RPMI7951 (cell line): ENCODE measurements around the genes GDPD2, CXCR3, CXorf49 and NHSL2.

DNA sequence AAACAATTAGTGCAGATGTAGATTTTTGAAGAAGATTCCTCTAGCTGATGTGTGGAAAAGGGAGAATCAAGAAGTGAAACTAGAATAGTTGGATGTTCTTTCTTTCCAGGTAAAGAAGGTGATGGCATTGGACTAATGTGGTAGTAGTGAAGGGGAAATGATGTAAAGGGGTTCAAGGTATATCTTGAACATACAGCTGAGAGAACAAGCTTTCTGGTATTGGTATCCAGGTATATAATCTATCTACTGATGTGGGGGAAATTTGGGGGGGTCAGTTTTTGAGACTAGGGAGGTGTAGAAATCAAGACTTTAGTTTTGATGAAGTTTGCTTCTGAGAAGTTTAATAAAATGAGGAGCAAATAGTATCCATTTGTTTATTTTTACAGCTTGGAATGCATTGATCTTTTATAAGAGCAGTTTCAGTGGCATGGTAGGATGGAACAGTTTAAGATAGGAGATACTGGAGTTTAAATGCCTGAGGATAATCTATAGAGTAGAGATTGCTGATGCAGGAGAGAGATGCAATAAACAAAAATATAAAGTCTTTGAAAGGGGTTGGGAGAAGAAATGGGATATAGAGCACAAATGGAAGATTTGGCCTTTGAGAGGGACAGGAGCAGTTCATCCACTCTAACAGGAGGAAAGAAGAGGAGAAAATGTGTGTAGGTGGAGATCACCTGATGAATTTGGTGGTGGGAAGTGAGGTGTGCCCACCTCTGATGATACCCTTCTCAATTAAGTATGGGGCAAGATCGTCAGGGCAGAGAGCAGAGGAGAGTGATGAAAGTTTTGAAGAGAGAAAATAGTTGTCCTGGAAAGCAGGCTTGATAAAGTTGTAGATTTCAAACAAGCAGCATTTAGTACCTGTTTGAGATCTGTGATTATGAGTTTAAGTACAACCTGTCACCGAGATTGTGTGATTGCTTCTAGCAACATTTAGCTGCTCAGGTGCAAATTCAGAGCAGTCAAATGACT is 35.6 kb downstream of the EDA start:
- RAMPAGE, long total RNA = no peak

DNA sequence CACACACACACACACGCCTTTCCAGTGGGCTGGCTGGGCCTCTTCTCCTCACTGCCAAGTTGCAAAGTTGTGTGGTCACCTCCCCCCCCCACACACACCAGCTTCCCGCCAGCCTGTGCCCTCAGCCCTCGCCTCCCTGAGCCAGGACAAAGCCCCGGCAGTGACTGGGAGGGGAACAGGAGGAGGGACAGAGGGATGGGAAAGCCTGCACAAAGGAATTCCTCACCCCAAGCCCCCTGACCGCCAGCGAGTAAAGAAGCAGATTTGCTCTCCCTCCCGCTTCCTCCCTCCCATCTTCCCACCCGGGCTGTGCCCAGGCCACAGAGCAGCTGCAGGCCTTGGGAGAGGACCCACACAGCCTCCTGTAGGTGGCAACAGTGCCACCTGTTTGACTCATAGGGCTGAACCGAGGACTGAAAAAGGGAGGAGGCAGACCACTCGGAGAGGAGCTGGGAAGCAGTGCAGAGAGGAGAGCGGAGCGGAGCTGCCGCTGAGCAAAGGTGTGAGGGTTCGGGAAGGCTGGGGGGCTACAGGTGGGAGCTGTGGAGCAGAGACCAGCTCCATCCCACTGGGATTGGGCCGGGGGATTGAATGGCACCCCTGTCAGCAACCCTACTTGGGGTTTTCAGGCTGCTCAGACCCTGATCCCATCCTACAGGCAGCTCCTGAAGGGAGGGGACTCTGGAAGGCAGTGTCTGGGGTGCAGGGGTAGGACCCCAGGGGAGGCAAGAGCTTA is at the start of gene GDPD2:
Gene GDPD2, plus strand, starts transcription at position 432 of the 736 bp plus-strand sequence.
- RAMPAGE, long total RNA = no peak

DNA sequence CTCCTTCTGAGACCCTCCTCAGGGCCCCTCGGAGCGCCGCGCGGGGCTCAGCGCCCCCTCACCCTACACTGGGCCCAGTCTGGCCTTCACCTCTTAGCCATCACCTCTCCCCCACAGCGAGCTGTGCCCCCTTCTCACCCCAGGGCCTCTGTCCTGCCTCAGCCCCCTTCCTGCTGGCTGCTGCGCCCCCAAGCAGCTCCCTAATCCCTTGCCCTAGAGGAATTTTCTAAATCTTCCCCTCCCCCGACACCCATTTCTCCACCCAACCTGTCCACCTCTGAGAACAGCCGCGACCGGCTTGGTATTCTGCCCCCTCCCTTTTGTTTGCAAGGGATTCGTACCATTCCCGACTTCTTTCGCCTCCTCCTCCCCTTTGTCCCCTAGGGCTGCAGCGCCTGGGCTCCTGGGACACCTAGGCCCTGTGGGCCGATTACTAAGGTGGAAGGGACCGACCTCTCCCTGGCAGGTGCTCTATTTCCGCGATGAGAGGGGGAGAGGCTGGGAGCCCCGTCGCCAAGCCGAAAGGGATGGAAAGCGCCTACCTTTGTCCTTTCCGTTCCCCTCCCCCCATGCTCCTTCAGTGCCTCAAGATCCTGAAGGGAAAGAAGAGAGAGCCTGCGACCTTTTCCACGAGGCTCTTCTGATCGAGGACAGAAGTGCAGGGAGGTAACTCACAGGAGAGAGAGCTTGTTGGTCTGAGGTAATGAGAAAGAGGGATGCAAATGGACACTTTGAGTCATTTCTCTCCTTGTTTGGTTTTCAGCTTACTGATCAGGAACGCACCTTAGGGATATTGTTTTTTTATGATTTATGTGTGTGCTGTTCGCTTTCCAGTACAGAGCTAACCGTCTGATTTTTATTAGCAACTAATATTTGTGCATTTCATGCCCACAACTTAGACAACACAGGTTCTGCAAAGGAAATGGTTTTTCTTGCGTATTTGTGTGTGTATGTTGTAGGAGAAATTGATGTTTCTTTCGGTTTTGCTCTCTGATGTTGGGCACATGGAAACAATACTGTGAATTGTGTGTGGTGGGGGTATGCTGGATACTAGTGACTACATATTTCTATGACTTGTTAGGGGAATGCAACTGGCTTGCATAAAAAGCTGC is 11.1 kb downstream of the DLG3 start:
- RAMPAGE, long total RNA = no peak

- RAMPAGE, long total RNA = no peak
These were observed 14.9 kb downstream of the SNX12 start for GRCh38 chrX:71053121-71053720.

DNA sequence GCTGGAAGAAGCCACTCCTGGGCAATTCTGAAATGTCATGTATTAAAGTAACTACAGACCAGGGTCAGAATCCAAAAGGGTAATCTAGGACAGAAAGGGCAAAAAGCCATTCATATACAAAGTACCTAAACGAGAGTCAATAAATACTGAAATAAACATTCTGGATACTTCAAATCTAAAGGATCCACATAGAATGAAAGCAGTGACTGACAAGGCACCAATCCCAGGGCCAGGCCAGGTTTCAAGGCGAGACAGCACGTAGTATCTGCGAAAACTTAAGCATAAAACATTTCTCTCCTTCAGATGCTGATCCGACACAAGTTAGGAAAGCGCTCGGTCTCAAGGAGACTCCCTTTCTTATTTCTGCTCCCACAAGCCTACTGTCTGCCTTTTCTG is 901 bp downstream of the SNX12 start:
- RAMPAGE, long total RNA = no peak

GRCh38 chrX:71216148-71217107 is 6.6 kb upstream of the GJB1 start:
- RAMPAGE, long total RNA = no peak

DNA sequence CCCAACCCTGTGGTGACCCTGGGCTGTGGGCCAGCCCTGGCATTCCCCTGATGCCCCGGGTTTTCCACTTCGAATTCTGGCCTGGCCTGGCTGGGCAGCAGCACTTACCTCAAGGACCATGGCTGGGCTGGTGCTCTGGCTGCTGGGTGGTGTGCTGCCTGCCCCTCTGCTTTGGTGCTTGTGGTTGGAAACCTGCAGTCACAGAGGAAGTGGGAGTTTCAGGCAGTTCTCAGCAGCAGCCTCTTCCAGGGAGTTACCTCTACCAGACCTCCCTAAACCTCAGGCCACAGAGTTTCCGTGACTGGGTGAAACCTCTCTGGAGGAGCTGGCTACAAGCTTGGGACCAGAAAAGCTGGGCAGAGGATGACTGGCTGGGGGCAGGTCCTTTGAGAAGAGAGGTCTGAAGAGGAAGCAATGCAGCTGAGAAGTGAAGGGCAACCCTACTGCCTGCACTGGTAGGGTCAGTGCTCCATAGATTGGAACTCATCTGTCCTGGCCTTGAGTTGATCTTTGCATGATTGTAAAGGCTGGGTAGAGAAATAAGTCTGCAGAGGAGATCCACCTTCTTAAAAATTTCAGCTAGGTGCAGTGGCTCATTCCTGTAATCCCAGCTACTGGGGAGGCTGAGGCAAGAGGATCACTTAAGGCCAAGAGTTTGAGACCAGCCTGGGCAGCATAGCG is at the start of gene CXCR3:
Gene CXCR3, minus strand, starts transcription at position 182 of the 681 bp plus-strand sequence.
- RAMPAGE, long total RNA = no peak

DNA sequence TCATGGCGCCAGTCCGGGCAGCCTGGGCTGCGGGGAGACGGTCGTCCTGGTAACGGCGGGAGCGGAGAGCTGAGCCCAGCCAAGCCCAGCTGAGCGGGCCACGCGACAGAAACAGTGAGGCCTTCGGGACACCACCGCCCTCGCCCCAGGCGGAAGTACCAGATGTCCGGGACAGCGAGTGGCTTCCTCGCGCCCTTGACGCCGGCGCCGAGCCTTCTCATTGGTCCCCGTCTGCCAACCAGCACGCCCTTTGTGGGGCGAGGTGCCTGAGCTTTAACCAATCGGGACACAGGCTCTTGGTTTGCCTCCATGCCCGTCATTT is at the start of gene CXorf49:
Gene CXorf49, minus strand, starts transcription at position 138 of the 322 bp plus-strand sequence.
- RAMPAGE, long total RNA = no peak

DNA sequence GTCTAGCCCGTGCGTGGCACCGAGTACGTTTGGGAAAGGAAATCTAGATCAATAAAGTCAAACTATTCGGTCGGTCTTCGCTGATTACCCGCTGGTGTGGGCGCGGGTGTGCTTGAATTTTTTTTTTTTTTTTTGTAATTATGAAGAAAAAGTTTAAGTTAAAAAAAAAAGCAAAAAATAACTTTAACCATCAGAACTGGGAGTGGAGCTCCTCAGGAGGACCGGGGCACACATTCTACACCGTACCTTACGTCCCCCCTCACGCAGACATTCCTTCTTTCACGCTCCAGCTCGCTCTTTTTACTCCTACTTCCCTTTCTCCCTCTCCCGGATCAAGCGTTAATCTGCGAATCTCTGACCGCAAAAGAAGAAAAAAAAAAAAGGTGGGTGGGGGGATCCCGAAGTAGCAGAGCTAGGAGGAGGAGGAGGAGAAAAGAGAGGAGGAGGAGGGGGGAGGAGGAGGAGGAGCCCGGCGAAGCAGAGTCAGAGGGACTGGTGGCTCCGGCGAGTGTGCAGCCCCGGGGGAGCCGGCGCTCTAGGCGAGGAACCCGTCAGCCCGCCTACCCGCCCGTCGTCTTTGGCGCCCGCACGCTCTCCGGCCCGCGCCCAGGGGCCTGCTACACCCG is at the start of gene NHSL2:
Gene NHSL2, plus strand, starts transcription at position 486 of the 626 bp plus-strand sequence.
- RAMPAGE, long total RNA = no peak

DNA sequence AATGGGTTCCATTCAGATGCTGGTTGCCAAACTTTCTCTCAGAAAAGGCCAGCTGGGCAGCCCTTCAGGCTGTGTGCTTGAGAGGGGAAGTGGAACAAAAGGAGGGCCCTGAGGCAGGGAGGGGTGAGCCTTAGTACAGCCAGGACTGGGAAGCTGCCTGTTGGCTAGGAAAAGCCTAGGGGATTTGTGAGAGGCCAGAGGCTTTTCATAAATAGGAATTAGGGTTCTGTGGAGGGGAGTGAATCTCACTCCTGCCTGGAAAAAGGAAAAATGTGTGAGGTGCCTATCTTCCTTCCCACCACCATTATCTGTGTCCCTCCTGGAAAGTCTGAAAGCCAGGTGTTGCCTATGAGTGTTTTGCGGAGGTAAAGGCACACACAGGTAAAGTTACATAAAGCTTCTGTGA is 25.0 kb downstream of the NHSL2 start:
- RAMPAGE, long total RNA = no peak

- RAMPAGE, long total RNA = no peak
These were observed 101.8 kb upstream of the PIN4 start for GRCh38 chrX:72079487-72080441.

GRCh38 chrX:72125813-72126778 is 55.5 kb upstream of the PIN4 start:
- RAMPAGE, long total RNA = no peak

GRCh38 chrX:72553948-72555211 is 18.3 kb downstream of the HDAC8 start:
- RAMPAGE, long total RNA = no peak

GRCh38 chrX:72711978-72712920 is 1.9 kb downstream of the PHKA1 start:
- RAMPAGE, long total RNA = no peak

GRCh38 chrX:73825867-73826446 is 263.0 kb downstream of the CHIC1 start:
- RAMPAGE, long total RNA = no peak

DNA sequence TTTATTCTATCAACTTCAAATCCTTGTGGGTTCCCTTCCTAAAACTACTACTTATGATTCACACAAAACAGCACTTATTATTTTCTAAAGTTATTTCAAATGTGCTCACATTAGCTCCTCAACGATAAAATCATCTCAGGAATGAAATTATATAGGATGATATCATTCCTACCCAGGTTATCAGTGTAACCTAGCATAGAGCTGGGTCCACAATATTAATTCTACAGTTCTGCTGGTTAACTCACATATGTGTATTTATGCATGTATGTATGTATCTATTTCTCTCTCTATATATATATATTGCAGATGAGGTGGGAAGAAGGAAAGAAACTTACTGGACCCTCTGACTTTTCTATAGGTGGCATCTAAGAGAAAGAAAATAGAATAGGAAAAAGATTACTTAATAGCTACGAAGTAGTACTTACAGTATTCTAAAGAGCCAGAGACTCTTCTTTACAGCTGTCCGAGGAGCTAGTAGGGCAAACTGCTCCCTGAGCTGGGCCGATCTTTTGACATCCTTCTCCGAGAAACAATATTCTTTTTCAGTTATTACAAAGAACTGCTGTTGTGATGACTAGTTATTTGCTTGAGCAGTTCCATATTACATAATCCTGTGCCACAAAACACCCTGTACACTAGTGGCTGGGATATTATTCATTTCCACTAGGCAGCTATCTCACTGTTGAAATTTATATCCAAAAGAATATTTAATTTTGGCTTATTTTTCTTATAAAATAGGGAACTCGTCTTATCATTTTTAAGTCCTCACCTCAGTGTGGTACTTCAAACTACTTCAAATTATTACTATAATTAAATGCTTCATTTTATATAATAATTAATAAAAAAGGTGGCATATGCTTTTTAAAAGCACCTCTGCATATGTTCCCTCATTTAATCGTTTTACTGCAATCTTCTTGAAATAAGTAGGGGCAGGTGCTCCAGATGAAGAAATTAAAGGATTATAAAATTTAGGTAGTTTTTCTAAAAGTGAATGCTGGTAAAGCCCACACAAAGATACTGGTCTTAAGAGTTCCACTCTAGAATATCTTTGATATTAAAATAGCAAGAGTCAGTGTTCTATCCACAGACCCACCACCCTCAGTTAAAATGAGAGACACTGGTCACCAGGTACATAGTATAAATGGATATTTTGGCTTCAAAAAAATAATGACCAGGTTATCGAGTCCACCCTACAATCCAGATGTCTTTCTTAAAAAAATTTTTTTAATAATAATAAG is 278.4 kb downstream of the CHIC1 start:
- RAMPAGE, long total RNA = no peak

DNA sequence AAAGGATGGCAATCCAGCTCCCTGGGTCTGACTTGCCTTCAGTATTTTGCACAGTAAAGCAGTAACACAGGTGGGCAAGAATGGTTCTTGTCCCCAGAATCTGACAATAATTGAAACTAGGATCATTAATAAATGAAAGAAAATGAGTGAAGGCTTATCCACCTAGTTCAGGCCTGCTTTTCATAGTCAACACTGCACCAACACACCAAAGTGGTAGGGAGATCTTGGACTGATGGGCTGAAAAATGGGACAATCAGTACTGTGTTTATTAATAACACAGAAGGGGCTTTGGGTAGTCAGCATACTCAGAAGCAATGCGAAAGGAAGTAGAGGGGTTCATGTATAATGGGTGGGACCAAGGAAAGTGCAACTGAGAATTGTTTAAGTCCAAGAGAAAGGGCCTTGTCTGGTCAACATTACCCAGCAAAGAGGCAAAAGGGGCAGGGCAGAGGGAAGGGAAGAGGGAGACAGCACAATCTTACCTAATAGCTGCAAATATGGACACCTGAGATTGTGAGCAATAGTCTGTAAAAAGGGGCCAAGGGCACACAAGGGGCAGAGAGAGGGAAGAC is 279.5 kb downstream of the CHIC1 start:
- RAMPAGE, long total RNA = no peak

GRCh38 chrX:73845971-73846856 is 283.2 kb downstream of the CHIC1 start:
- RAMPAGE, long total RNA = no peak

GRCh38 chrX:73943513-73944641 is 360.1 kb upstream of the ZCCHC13 start:
- RAMPAGE, long total RNA = no peak

- RAMPAGE, long total RNA = no peak
These were observed 23.1 kb upstream of the ZCCHC13 start for GRCh38 chrX:74280799-74281303.